Penis (tissue), 1 donor: ENCODE data around the gene RGS12.

- PRO-cap, result unidirectional peak, minus-strand start at chr4:2868410
Observed at GRCh38 chr4:2867650-2868875, 24.4 kb downstream of the ADD1 start.

DNA sequence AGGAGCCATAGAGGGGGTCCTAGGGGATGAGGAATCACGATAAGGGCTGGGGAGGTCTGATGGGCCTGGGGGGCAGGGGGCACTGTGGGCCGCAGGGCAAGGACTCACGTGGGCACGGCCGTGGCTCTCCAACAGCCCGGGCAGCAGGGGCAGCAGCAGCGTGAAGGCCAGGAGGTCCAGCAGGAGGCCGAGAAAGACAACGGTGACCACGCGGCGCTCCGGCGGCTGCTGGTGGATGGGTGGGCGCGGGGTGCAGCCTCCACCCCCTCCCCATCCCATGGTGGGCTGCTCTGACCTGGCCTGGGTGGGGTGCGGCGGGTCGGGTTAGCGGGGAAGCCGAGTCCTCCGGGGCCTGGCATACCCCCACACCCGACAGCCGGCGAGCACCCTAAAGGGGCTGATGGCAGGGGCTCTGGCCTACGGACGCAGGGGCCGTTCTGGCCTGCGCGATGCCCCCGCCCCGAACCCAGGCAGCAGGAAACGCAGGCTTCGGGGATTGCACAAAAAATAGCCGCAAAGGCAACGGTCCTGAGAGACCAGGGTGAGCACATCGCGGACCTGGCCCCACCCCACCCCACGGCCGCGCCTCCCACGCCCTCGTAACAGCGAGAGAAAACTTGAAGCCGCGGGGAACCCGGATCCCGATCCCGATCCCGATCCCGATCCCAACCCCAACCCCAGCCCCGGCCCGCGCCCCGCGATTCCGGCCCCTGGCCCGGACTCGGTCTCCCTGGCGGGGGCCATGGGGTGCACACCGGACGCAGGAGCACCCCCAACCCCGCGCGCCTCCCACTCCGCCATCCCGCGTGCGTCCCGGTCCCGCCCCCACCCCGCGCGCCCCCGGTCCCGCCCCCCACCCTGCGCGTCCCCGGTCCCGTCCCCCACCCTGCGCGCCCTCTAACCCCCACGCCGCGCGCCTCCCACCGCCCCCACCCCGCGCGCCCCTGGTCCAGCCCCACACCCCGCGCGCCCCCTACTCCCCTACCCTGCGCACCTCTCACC lies 679 bp downstream of the MFSD10 start:
- PRO-cap, result bidirectional peak, plus-strand start at position 608 of the sequence, minus-strand start at position 387 of the sequence

- PRO-cap, result no peak
Observed at GRCh38 chr4:2935079-2935731, 580 bp upstream of the MFSD10 start.

- PRO-cap, result no peak
Observed at GRCh38 chr4:3044702-3045144, 29.8 kb upstream of the HTT start.

DNA sequence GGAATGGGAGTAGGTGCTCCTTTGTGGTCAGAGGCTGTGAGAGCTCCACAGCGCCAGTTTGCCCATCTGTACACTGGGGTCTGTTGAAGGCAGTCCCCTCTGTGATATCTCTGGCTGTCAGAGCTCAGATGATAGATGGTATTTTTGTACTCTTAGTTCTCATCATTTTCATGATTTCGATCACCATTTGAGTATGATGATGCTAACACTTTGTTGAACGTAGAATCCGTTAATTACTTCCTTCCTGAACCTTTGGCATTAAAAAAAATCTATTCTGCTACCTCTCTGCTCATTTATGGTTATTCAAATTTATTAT lies 33.9 kb downstream of the HTT start:
- PRO-cap, result no peak

DNA sequence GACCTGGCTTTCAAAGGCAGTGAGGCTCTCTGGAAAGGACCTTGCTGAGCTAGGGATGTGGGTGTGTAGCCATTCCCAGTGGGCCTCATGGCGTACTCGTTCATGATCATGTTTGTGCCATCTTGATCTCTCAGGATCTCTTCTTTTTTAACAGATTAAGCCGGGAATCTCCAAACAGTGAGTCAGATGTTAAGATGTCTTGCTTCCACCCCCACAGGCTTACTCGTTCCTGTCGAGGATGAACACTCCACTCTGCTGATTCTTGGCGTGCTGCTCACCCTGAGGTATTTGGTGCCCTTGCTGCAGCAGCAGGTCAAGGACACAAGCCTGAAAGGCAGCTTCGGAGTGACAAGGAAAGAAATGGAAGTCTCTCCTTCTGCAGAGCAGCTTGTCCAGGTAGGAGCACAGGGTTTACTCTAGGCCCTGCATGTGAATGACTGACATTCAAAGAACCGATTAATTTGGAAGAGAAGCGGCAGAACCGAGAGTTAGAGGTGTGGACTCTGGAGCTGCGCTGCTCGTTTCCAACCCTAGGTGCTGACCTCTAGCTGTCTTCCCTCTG lies 41.5 kb downstream of the HTT start:
- PRO-cap, result no peak

DNA sequence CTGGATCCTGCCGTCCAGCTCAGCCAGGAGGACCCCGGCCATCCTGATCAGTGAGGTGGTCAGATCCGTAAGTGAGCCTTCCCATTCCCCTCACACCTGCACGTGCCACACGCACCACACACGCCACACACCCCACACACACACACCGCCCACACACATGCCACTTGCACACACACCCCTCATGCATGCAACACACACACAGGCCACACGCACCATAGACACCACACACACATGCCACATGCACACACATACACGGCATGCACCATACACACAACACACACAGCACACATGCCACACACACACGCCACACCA lies 20.1 kb upstream of the MSANTD1 start:
- PRO-cap, result no peak

- PRO-cap, result no peak
Observed at GRCh38 chr4:3243310-3243912, 5.5 kb upstream of the MSANTD1 start.

GRCh38 chr4:3292941-3293634 lies at the start of gene RGS12:
Gene RGS12 (plus strand): TSS chr4:3293021.
- PRO-cap, result bidirectional peak, plus-strand start at chr4:3293058, minus-strand start at chr4:3292734; bidirectional peak, plus-strand start at chr4:3293347, minus-strand start at chr4:3293263

GRCh38 chr4:3303273-3303463 lies 10.3 kb downstream of the RGS12 start:
- PRO-cap, result no peak

- PRO-cap, result no peak
Observed at GRCh38 chr4:3369626-3370559, 71.9 kb upstream of the HGFAC start.

DNA sequence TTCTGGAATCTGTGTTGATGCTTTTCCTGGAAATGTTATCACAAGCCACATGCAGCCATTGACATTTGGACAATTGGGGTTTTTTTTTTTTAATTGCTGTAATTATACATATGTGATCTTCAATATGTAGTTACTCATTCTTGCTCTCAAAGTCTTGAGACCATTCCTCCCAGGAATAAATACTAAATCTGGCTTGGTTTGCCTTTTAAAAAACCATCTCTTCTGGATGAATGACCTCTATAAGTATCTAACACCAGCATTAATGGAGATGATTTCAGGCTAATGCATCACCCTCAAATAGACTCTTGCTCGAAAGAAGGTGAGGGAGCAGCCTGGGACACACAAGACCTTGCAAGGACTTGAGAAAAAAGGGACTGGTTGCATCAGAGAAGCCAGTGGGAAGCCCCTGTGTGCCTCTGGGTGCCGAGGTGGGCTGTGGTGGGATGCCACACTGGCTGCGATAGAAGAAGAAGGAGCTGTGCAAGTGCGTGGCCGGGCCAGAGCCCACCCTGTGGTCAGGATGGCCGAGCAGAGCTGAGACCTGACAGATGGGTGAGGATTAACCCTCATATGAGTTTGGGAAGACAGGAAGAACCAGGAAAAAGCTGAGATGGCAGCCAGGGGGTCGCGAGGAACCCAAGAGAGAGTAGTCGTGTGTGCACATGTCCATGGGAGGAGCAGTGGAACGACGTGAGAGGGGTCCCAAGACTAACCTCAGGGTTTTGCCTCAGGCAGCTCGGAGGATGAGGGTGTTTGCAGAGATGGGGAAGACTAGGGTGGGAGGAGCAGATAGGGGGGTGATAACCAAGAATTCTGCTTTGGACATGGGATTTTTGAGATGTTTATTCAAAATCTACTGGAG lies 44.7 kb upstream of the HGFAC start:
- PRO-cap, result unidirectional peak, plus-strand start at position 514 of the sequence

DNA sequence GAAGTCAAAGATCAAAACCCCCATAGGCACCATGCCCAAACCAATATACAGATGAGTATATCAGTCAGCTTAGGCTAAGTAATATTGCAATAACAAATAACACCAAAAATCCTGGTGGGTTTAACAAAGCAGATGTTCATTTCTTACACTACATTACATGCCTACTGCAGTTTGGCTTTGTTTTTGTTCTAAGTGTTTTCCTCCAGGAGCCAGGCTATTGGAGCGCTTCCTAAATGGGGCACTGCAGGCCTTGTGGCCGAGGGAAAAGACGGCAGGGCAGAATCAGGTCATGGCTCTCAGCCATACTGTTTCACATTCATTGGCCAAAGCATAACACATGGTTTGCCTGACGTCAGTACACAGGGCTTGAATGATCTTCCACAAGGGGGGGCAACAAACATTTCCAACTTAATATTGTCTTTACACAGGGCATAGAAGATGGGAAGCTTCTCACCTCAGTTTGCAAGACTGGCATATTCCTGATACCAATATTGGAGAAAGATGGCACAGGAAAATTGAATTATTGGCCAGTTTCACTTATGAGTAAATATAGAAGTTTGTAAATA lies 42.0 kb upstream of the HGFAC start:
- PRO-cap, result no peak

DNA sequence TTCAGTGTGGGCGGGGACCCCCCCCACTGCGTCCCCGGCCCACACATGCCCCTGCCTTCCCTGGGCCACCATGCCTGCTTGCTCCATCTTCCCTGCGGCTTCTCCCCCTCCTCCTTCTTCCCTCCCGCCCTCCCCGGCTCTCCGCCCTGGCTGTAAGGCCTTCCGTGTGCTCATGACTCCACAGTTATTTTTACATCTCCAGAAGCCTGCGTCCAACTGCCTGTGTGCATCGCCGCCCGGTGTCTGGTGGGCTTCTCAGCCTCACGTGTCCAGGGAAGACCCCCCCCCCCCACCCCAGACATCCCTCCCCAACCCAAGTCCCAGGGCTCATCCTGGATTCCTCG lies 4.0 kb downstream of the DOK7 start:
- PRO-cap, result no peak

GRCh38 chr4:3483129-3483993 lies 20.3 kb downstream of the DOK7 start:
- PRO-cap, result no peak

GRCh38 chr4:3484227-3485016 lies 21.3 kb downstream of the DOK7 start:
- PRO-cap, result no peak

DNA sequence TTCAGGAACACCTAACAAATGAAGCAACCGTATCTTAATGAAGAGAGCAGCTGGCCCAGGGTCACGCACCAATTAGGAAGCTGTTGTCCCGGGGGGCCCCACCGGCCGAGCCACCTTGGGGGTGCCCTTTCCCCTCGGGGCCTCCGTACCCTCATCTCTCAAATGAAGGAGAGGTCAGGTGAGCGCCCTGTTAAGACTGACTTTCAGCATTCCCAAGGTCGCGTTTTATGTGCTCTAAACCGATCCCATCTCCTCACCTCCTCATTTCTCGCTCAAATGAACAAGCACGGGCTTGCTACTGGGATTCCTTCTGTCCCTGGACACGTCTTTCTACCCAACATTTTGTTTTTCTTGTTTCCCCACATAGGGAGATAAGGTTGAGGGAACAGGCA lies 749 bp downstream of the LRPAP1 start:
- PRO-cap, result no peak

DNA sequence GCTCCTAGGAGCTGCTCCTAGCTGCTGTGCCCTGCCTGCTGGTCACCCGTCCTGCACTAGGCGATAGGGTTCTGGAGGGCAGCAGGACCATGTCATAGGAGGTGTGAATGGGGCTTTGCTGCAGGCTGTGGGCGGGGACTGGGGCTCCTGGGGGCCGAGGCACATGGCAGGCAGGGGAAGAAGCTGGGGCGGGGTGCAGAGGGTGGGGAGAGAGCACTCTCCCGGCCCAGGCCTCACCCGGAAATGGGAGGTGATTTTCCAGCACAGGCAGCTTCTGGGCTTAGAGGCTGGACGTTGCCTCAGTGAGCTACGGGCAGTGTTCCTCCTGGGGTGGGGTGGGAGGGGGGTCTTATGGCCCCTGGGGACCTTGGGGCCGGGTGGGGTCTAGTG lies 98.5 kb upstream of the LRPAP1 start:
- PRO-cap, result no peak

GRCh38 chr4:3631601-3632369 lies 99.6 kb upstream of the LRPAP1 start:
- PRO-cap, result no peak

GRCh38 chr4:4142524-4143188 lies 84.1 kb downstream of the OTOP1 start:
- PRO-cap, result no peak